Tibial nerve (tissue), 3 donors: ENCODE measurements around the gene DBX2.

DNA sequence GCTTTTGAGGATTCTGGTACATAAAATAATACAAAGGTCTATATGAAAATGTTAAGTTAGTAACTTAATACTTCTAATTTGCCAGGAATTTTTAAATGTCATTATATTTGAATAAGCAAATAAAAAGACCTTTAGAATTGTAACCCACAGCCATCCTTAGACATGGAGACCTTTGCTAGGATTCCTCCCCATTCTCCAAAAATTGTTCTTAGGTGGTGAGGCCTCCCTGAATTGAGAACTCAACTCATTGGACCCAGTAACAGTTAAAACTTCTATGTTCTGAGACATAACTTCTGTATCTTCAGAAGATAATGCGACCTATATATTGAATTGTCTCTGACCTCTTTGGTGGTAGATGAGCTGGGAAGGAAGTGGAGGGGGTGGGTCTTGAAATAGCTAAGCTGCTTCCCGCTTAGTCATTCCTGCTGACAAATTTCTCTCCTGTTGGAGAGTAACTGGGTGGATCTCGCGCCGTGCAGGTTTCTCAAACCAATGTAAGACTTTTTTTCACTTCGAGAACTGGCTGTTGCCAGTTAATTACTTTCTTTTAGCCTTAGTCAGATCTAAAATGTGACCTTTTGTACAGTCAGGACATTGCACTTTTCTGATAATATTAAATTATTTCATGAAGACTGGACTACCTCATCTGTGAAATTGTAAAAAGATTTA, 100.7 kb downstream of the PPHLN1 start:
- PRO-cap = no peak
- RAMPAGE, long total RNA, 3 experiments = no peak in any of the 3 experiments

GRCh38 chr12:43805339-43805591, 852 bp downstream of the TWF1 start:
- PRO-cap = no peak
- RAMPAGE, long total RNA, 3 experiments = no peak in any of the 3 experiments

DNA sequence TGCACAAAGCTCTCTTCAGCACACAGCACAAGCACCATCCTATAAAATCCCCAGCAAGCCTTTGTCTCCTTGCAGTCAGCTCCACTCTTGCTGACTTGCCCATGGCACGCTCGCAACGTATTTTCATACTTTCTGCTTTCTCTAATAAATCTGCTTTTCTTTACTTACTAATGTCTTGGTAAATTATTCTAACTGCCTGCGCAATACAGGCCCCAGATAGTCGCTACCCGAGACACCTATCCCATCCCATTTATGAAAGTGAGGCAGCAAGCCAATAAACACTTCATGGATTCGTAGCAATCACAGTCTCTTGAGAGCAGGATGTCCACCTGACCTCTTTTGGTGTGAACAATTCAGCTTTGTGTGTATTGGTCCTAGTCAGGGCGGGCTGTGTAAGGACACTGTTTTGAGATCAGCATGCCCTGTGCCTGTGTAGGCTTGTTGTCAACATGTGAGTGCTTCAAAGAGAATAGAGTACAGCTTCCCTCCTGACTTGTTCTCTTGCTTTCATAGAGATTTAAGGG, 49.0 kb downstream of the TMEM117 start:
- PRO-cap = unidirectional peak, minus-strand start at position 341 of the sequence
- RAMPAGE, long total RNA, 3 experiments = no peak in any of the 3 experiments

DNA sequence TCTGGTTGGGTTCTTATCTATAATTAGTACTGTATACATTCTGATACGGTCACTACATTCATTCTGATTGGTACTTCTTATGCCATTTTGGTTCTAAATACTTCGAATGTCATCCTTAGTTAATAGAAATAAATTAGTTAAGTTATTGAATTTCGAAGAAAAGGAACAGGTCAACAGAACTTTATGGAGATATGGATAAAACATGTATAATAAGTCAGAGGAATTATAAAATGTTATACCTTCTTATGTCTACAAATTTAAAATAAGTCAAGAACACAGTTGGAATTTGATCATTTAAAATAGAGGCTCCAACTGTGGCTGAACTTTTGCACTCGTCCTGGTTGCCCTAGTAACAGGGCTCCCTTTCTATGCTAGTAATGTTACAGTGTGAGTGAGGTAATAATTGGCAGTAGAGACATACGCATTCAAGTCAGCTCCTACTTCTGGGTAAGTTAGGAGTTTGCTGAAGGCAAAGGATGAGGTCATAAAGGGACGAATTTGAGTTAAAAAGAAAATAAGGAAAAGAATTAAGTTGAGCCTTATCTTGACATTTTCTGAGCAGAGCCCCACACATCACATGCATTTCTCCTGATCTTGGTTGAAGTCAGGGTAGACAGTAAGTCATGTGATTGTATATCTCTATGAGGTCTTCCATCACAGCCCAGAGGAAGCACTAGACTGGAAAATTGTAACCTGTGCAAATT, 129.0 kb downstream of the TMEM117 start:
- PRO-cap = no peak
- RAMPAGE, long total RNA, 3 experiments = no peak in any of the 3 experiments

DNA sequence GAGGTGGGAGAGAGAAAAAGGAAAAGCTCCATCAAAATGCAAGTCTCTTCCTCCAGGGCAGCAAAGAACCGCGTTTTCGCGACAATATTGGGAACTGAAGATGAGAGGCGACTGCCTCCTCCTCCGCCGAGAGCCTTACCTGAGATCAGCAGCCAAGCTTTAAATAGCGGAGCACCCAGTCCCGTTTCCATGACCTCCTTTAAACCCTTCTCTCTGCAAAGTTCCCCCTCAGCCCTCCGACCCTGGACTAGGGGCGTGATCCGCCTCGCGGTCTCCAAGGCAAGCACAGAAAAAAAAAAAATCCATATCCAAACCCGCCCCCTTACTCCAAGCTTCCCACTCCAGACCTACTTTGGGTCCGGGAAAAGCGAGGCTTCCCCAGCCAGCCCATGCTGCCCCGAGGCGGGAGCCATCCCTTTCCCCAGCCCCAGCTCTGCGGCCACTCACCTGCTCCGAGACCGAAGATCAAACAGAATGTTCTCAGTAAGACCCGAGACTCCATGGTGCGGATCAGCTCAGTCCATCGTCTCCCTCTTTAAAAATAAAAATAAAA, 671 bp downstream of the NELL2 start:
- PRO-cap = no peak
- RAMPAGE, long total RNA, 3 experiments = no peak in any of the 3 experiments

- PRO-cap = no peak
- RAMPAGE, long total RNA, 3 experiments = no peak in any of the 3 experiments
These were observed at the start of gene DBX2 for GRCh38 chr12:45050737-45051610. Gene DBX2 (minus strand): TSS chr12:45051099.

DNA sequence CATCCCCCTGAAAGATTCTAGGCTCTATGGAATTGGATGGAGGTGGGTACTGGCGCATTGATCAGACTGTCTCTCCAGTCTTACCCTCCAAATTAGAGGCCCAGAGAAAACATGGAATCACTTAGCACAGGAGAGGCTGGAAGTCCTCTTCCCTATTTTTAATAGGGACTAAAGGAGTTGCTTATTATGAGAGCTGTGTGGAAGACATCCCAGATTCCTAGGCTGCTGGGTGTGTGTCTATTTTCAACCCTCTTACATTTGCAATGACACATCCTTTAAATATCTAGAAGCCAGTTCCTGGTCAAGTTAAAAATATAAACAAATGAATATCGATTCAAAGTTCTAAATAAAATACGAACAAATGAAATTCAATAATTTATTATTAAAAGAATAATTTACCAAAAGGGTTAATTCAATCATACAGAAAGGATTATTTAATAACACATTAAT, 58.2 kb upstream of the ARID2 start:
- PRO-cap = no peak
- RAMPAGE, long total RNA, 3 experiments = no peak in any of the 3 experiments

DNA sequence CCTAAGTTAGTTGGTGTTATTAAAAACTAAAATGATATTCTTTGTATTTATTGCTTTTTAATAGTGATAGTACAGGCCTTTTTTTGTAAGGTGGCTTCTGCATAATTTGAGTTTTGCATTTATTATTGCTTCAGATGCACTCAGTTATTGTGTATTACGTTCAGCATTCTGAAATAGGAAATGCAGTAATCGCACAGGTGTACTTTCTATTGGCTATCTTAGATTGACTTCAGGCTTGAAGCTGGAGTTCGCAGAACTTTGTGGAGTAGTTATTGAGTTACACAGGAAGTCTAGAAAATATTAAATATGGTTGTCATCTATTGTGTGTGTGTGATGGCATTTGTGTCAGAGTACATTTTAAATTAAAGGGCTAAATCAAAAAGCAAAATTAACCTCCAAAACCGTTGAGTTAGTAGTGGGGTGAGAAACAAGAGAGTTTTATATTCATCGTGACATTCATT, 2.7 kb downstream of the ARID2 start:
- PRO-cap = no peak
- RAMPAGE, long total RNA, 3 experiments = no peak in any of the 3 experiments

DNA sequence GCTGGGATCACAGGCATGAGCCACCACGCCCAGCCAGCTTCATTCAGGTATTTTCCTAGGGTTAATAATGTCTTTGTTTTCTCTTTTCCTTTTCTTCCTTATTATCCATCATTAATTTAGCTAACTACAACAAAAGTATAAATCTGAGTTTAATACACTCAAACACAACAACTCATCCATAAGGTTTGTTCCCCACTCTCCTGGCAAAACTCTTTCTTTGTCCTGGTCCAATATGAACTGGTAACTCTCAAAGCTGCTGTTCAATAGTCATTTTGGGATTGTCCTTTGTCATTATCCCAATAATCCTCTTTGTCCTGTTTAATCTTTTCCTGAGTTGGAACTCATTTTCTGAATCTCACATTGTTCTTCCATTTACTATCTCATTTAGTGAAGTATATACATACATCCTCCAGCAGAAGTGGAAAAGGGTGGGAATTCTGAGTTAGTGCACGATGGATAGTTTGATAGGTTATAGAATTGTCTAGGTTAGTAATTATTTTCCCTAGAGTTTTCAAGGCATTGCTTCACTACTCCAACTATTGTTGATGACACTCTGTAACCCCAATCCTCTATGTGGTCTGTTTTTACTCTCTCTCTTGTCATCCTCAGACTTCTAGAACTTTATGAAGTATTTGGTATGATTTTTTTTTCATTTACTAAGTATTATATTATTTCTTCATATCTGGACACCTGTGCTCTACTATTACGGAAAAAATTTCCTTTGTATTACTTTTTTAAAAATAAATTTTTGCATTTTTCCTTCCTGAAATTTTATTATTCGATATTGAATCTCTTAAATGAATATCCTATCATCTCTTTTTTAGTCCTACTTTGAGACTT, 53.7 kb downstream of the SCAF11 start:
- PRO-cap = no peak
- RAMPAGE, long total RNA, 3 experiments = no peak in any of the 3 experiments

DNA sequence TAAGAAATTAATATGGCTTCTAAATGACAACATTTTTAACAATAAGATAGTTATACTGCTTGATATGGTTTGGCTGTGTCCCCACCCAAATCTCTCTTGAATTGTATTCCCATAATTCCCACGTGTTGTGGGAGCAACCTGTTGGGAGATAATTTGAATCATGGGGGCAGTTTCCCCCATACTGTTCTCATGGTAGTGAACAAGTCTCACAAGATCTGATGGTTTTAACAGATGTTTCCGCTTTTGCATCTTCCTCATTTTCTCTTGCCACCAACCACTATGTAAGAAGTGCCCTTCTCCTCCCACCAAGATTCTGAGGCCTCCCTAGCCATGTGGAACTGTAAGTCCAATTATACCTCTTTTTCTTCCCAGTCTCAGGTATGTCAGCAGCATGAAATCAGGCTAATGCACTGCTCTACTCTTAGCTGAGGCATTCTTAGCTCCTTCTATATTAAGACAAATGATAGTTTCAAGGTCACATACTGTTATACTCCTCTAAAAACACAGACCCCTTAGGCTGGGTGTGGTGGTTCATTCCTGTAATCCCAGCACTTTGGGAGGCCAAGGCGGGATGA, 3.7 kb downstream of the SCAF11 start:
- PRO-cap = no peak
- RAMPAGE, long total RNA, 3 experiments = no peak in any of the 3 experiments

DNA sequence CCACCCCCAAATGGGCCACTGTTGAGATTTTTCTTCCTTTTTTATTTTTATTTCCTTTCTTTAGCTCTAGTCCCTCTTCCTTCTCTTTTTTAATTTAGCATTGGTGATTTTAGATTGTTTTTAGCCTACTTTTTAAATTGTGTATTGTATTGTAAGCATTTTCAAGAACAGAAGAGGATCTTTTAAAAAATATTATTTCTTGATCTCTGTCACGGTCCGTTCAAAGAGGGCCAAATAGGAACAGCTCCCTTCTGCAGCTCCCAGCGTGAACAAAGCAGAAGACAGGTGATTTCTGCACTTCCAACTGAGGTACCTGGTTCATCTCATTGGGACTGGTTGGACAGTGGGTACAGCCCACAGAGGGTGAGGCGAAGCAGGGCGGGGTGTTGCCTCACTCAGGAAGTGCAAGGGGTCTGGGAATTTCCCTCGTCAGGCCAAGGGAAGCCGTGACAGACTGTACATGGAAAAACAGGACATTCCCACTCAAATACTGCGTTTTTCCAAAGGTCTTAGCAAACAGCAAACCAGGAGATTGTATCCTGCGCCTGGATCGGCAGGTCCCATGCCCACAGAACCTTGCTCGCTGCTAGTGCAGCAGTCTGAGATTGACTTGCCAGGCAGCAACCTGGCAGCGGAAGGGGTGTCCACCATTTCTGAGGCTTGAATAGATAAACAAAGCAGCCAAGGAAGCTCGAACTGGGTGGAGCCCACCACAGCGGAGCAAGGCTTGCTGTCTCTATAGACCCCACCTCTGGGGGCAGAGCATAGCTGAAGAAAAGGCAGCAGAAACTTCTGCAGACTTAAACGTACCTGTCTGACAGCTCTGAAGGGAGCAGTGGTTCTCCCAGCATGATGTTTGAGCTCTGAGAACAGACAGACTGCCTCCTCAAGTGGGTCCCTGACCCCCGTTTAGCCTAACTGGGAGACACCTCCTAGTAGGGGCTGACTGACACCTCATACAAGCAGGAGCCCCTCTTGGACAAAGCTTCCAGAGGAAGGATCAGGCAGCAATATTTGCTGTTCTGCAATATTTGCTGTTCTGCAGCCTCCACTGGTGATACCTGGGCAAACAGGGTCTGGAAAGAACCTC, 22.7 kb downstream of the SLC38A1 start:
- PRO-cap = no peak
- RAMPAGE, long total RNA, 3 experiments = no peak in any of the 3 experiments

GRCh38 chr12:46260804-46261628, 7.8 kb downstream of the SLC38A1 start:
- PRO-cap = no peak
- RAMPAGE, long total RNA, 3 experiments = no peak in any of the 3 experiments

- PRO-cap = no peak
- RAMPAGE, long total RNA, 3 experiments = no peak in any of the 3 experiments
These were observed 4.1 kb downstream of the SLC38A1 start for GRCh38 chr12:46264610-46265264.

DNA sequence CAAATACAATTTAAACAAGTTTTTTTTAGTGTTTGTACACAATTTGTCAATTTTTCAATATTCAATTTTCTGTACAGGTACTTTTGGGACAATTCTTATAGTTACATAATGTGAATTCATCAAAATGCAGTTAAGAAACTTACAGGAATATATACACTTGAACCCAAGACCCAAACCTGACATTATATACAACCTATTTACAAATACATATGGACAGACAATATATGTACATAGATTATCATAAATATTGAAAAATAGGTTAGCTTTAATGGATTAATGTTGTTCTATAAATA, 14.1 kb downstream of the SLC38A2 start:
- PRO-cap = no peak
- RAMPAGE, long total RNA, 3 experiments = no peak in any of the 3 experiments

DNA sequence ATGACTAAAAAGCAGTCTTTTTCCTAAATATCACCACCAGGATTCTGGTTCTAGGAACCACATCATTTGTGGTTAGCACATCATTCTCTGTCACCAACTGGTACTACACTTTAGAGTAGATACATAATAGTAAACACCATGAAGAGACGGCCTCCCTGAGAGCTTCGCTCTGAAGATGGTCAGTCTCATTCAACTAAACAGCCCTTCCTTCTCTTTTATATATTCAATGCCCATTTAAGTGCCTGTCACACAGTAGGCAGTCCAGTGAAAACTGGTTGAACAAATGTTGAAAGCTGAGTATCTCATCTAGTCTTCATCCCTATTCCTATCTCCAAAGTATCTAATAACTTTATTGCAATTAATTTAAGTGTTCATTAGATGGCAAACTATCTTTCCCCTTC, 10.9 kb downstream of the SLC38A2 start:
- PRO-cap = no peak
- RAMPAGE, long total RNA, 3 experiments = no peak in any of the 3 experiments

DNA sequence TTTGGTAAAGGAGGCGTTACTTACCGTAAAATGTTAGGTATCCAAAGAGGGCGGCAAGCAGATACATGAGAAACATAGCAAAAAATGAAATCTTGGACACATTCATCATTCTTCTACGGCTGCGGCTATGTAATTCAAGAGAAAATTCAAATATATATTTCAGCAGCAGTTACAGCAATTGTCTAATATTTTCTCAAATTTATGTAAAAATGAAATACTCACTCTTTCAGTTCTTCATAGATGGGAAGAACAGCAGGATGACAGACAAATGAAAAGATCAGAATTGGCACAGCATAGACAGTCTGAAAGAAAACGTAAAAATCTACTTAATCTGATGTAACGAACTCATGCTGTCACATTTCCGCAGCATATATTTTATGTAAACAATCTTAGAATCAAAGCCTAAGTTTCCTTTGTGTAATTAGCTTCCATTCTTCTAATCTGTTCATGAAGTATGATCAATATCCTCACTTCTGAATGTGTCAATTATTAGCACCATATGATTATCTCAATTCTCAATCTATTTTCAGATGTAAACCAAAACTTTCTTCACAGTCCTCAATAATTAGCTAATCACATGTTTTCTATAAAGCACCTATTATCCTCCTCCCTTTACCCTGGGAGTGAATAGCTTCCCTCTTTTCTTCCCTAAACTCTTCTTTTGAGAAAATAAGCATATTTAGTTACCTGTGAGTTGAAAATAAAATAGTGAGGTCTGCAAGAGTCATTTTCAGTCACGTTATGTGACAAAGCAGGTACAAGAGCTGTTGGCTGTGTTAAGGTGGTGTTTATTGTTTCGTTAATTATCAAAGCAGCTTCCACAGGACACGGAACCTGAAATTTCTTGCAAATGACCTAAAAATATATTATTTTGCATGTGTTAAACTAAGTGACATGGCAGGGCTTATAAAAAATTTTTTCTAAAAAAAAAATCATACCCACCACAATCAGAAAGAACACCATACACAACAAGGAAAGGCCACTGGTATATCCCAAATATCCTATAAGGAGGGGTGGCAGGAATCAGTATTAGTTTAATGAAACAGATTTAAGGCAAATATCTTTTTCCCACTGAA, 8.5 kb downstream of the SLC38A2 start:
- PRO-cap = no peak
- RAMPAGE, long total RNA, 3 experiments = no peak in any of the 3 experiments

DNA sequence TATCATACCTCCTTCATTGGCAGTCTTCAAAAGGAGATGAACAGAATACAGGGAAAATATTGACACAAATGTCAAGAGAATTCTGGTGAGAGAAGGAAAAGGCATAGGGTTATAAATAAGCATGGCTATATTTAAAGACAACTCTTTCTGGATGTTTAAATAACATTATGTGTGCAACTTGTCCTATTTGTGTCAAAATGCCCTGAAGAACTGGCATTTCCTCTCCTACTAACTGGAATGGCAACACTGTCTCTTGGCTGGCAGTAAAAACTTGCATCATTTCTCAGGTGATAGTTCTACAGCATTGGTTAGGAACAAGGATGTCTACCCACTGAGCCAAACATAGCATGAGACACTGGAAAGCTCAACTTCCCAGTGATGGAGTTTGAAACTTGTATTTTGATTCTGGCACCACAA, 5.3 kb downstream of the SLC38A2 start:
- PRO-cap = no peak
- RAMPAGE, long total RNA, 3 experiments = no peak in any of the 3 experiments

DNA sequence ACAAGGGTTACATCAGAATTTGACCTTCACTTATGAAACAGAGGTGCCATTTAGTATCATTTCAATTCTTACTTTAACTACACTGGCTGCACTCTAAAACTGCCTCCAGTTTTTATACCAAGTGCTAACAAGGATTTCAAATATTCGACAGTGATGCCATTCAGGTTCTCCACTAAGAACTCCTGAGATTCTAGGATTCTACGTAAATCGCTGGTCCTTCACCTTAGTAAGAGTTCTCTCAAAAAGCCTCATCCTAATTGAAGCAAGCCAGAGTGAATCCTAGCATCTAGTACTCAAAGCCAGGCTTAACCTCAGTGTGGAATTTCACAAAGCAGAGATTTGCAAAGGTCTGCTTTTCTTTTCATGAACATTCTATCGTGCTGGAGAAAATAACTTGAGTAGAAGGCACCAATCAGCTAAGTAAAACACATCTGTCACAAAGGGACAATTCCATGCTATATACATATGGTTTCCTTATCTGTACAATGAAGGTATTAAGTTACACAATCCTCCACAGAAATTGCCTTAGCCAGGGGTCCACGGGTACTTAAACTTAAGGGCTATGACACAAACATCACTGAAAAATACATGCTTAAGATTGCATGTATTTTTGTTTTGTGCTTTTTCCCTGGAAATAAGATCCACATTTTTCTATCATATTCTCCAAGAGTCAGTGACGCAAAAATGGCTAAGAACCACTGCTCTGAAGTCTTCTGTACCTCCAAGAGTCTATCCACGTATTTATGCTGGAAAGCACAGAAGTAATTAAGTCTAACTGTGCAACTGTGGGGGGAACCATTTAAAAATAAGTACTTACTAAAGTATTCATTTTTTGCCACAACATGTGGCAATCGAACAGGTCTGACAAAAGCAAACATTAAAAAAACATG, 3.2 kb downstream of the SLC38A2 start:
- PRO-cap = no peak
- RAMPAGE, long total RNA, 3 experiments = no peak in any of the 3 experiments

DNA sequence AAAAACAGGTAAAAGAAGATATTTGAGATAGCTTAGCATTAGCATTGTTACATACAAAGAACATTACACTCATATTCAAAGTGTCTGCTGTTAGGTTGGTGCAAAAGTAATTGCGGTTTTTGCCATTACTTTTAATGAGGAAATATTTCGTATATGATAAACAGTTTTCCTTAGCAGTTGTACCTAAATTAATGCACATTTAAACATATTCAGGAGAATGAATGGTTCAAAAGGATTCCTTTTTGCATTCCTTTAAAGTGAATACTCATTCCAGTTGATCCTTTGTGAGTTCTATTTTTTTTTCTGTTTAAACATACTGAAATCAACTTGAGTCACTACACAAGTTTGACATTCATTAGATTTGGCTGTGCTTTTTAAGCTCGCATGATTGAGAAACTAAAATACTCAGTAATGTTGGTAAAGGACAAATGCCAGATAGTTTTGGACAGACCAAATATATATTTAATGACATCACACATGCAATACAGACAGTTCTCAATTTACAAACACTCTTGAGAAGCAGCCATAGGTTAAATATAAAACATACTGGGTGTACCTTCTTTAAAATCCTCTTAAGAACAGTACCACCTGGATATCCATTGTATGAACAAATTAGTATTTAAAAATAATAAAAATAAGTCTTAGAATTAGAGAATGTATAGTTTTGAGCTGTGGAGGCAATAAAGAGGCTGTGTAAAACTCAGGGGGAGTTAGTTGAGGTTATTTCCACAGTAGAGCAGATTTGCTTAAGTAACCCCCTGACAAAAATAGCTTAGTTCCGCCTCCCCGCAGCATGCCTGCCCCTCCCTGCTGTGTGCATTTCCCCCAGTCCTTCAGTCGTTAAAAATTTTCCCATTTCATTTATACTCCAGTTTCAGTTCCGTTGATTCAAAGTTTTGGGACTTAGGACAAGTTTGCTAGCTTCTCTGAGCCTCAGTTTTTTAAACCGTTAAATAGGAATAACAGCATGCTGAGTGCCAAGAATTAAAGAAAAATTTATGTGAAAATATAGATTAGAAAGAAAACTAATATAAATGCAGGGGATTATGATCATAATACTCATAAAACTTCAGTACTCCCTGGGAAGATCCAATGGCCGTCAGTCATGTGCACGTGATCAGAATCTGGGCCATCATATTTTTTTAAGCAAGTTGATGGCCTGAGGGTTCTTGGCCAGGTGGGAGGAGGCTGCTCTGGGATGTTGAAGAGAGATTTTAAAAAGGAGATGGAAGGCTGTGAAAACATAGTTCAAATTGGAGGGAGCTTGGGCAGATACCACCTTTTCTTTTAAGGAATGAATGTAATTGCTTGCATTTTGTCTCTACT, 14.2 kb upstream of the SLC38A2 start:
- PRO-cap = no peak
- RAMPAGE, long total RNA, 3 experiments = start-site peak on the plus strand in 2 of 3 experiments, centred at positions 1,202 to 1,207 of the sequence, 41 to 47 reads per replicate

GRCh38 chr12:46388974-46389753, 16.6 kb upstream of the SLC38A2 start:
- PRO-cap = no peak
- RAMPAGE, long total RNA, 3 experiments = no peak in any of the 3 experiments